Iris pigment epithelial cell (primary cell): Measurements from ENCODE around the gene P4HA1.

- RRBS = no CpG with 5 or more reads among the region's 12 CpGs
Measured at GRCh38 chr10:71646031-71646804, 73.4 kb downstream of the C10orf105 start.

DNA sequence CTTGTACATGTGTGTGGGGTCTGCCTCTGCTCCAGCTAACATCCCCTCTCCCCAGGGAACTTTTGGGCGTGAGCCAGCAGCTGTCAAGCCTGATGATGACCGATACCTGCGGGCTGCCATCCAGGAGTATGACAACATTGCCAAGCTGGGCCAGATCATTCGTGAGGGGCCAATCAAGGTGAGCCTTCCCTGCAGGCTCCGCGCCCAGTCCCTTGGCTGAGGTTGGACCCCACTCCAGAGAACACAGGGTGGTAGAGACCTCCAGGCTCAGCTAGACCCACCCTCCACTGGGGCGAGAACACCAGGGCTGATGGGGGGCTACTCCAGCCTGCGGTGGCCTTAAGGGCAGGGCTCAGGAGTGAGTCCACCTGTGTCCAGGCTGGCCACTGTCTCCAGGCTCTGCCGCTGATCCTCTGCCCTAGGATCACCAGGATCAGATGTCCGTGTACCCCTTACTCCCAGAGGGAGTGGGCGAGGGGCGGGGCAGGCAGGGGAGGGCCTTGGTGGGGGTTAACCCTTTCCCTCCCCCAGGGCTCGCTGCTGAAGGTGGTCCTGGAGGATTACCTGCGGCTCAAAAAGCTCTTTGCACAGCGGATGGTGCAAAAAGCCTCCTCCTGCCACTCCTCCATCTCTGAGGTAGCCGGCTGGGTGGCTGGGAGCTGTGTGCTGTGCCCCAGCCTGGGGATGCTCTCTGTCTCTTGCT, 38.2 kb downstream of the PSAP start:
- RRBS = no CpG with 5 or more reads among the region's 16 CpGs

DNA sequence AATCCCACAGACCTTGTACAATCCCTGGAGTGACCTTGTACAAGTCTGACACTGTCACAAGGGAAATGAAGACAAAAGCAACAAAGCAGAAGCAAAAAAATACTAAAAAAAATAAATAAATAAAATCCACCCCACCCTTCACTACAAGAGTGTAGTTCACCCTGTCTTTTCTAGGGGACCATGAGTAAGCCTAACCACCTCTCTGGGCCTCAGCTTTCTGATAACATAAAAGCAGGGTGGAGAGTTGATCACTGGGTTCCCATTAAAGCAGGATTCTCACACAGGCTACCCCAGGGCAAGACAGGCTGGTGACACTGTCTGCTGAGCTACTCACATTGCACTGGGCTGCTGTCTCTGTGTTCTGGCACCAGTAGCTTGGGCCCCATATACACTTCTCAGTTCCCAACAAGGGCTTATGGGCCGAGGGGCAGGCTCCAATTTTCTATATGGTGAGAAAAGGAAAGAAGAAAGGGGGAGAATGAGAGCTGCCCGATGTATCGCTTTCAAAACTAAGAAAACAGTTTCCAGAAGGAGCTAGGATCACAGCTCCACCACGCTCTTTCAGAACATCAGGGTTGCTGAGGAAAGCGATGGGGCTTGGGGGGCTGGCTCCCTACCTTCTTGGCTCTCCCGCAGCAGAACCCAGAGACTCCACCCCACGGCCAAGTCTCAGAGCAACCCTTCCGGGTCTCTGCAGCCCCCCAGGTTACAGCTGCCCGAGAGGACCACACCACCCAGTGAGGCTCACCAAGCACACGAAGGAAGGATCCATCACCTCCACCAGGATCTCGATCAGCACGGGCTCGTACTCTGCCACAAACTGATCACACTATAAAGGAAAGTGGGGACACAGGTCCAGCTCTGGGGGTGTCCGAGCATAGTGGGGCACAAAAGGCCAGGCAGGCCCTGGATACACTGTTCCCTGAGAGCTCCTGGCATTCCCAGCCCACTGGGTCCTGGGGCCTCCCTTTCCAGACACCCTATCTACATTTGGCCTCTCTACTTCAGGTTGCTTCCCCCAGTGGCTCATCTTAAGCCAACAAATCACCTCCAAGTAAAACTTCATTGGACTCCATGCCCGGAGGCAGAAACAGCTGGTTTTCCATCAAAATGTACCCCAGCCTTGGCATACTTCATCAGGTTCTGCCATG, 32.4 kb downstream of the PSAP start:
- RRBS = 100% methylated on average over 1 of the region's 15 CpGs

- RRBS = no CpG with 5 or more reads among the region's 8 CpGs
Measured at GRCh38 chr10:71837126-71837630, 13.9 kb downstream of the PSAP start.

- RRBS = no CpG with 5 or more reads among the region's 11 CpGs
Measured at GRCh38 chr10:71838317-71838980, 12.6 kb downstream of the PSAP start.

- RRBS = no CpG with 5 or more reads among the region's 13 CpGs
Measured at GRCh38 chr10:71973336-71974043, 9.3 kb downstream of the CHST3 start.

DNA sequence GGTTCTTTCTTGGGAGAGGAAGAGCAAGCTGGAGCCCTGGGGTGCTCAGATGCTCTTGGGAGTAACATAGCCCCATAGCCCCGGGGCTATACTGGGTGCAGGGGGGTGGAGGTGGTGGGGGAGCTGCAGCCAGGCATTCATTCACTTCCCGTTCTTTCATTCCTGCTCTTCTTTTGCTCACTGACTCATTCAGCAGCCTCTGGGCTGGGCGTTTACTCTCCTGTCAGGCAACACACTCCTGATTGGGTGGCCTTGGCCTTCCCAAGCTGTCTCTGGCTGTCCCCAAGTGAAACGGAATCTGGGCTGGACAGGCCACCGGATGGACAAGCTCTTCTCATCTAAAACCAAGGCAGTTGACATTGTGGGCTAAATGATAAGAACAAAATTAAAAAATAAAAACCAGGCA, 34.6 kb downstream of the CHST3 start:
- RRBS = no CpG with 5 or more reads among the region's 5 CpGs

DNA sequence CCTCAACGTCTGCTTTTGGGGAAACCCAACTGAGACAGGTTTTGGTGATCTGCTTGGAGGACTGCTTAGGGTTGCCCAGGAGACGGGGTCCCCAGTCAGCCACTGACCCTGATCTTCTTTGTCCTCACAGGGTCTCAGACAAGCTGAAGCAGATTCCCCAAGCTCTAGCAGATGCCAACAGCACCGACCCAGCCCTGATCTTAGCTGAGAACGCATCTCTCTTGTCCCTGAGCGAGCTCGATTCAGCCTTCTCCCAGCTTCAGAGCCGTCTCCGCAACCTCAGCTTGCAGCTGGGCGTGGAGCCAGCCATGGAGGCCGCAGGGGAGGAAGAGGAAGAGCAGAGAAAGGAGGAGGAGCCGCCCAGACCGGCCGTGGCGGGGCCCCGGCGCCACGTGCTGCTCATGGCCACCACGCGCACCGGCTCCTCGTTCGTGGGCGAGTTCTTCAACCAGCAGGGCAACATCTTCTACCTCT, 42.9 kb downstream of the CHST3 start:
- RRBS = 89% methylated on average over 9 of the region's 23 CpGs

DNA sequence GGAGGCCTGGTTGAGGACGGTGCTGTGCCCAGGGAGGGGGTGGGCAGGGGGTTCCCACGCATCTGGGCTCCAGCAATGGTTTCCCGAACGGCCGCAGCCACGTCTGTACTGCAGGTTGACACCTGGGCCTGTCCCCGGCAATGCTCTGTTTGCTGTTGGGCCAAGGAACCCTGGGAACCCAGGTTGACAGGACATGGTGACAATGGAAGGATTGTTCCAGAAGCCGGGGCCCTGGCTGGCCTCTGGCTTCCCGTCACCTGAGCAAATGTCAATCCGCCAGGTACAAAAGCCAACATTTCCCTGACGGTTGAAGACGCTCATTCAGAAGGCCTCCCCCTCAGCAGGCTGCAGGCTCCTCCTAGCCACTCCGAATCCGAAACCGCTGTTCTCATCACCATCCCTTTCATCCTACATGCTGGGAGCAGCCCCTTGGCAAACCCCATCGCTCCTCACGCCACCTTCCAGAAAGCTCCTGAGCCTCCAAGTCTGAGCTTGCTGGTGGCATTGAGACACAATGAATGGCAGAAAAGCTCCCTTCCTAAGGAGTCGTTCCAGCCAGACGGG, 31.3 kb downstream of the SPOCK2 start:
- RRBS = 91% methylated on average over 2 of the region's 19 CpGs

GRCh38 chr10:72080049-72080545, 8.3 kb downstream of the SPOCK2 start:
- RRBS = no CpG with 5 or more reads among the region's 7 CpGs

GRCh38 chr10:72254403-72254944, 19.2 kb upstream of the DDIT4 start:
- RRBS = no CpG with 5 or more reads among the region's 4 CpGs

DNA sequence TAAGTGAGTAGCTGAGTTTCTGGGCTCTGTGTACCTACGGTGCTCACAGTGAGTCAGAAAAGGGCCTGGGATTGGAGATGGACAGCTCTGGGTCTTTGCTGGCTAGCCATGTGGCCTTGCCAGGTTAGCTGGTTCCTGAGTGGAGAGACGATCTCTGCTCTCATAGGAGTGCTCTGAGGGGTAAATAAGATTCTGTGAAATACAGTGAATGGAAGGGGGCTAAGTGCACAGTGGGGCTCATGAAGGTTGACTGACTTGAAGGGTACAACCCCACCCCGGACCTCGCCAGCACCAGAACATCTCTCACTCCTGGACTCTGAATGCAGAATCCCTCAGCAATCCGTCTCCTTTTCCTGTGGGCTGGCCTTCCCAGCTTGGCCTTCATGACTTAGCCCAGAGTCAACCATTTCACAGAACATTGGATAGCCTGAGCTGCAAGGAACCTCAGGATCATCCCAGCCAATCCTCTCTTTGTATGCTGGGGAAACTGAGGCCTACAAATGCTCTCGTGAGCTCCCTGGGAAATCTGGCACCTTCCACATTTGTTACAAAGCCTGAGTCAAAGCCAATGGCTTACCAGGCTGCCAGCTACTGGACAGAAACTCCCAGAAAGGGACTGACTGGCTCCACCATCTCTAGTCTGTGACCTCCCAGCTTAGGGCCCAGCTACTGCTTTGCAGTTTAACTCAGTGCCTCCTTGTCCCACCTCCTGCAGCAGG, 3.9 kb downstream of the DNAJB12 start:
- RRBS = no CpG with 5 or more reads among the region's 6 CpGs

- RRBS = no CpG with 5 or more reads among the region's 6 CpGs
Measured at GRCh38 chr10:72691855-72692065, 183 bp upstream of the MCU start.

GRCh38 chr10:72720798-72721579, 29.0 kb downstream of the MCU start:
- RRBS = no CpG with 5 or more reads among the region's 4 CpGs

DNA sequence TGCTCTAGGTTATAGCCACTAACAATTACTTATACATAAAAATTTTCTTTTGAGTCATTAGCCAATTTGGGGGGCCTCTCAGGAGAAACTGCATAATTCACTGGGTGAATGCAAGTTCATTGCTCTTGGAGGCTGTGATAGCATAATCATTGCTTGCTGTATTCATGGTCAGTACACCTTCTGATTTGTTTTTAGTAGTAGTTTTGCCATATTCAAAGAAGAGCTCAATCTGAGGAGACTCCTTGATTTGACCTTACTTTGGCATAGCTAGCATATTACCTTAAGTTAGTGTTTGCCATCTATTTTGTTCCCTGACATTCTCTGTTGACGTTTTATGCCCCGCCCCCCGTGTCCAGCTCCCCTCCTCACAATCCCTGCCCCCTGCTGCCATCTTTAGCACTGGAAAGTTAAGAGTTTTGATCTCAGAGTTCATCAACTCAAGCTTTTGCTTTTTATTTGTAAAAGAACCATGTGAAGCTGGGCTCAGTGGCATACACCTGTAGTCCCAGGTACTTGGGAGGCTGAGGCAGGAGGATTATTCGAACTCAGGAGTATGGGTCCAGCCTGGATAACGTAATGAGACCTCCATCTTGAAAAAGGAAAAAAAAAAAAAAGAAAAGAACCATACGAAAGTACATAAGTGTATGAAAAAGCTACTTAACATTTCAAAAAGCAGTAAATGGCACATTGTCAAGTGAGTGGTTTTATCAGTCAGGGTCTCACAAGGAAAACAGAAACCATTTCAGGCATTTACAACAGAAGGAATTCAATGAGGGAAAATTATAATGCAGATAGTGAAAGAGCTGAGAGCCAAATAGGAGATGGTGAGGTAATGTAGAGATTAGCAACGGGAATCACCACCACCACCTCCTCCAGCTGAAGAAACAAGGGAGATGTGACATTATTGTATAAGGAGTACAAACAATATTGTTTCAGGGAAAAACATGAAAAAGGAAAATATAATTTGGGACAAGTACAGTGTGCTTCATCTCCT, 64.8 kb downstream of the MCU start:
- RRBS = no CpG with 5 or more reads among the region's 7 CpGs

GRCh38 chr10:72784573-72785297, 92.8 kb downstream of the MCU start:
- RRBS = no CpG with 5 or more reads among the region's 7 CpGs

DNA sequence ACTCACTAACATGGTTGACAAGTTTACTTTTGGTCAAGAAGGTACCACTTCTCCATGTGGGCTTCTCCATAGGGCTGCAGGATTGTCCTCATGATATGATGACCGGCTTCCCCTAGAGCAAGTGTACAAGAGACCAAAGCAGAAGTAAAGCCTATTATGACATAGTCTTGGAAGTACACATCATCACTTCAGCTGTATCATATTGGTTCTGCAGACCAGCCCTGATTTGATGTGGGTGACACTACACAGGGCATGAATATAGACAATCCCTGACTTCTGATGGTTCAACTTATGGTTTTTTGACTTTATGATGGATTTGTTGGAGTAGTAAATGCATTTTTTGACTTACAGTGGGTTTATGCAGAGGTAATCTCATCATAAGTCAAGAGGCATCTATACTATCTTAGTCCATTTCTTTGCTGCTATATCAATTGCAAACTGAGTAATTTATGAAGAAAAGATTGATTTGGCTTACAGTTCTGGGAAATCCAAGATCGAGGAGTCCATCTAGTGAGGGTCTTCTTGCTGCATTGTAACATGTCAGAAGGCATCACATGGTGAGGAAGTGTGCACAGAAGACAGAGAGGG, 45.6 kb upstream of the OIT3 start:
- RRBS = no CpG with 5 or more reads among the region's 2 CpGs

GRCh38 chr10:72886347-72887607, 6.8 kb upstream of the OIT3 start:
- RRBS = no CpG with 5 or more reads among the region's 7 CpGs

- RRBS = no CpG with 5 or more reads among the region's 6 CpGs
Measured at GRCh38 chr10:73032504-73032807, 64.2 kb downstream of the P4HA1 start.

DNA sequence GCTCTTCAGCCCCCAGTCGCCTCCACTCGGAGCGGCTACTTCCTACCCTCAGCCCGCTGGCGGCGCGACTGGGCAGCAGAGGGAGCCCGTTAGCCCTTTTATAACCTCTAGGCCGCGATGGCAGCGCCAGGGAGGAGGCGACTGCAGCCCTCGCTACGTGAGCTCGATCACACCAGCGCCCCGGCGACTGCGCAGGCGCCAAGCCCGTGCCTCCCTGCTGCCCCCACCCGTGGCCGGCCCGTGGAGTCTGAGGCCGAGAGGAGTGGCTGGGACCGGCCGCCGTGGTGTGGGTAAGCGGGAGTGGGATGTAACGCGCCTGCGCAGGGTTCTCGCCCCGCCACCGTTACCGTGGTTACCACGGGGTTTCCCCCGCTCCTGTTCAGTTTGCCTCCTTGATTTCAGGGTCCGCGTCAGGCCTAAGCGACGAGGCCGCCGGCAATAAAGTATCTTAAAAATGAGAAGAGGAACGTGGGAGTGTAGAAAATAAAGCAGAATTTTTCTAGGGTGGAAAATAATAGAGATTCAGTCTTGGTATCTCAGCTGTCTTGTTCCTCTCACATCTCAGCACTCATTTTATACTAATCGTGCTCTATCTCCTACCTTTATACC, at the start of gene P4HA1:
TSS of gene P4HA1 (minus strand) at position 74 of the 609 bp plus-strand sequence.
- RRBS = 2% methylated on average over 10 of the region's 46 CpGs